HEK293 (cell line): ENCODE measurements around a stretch of chr10.

DNA sequence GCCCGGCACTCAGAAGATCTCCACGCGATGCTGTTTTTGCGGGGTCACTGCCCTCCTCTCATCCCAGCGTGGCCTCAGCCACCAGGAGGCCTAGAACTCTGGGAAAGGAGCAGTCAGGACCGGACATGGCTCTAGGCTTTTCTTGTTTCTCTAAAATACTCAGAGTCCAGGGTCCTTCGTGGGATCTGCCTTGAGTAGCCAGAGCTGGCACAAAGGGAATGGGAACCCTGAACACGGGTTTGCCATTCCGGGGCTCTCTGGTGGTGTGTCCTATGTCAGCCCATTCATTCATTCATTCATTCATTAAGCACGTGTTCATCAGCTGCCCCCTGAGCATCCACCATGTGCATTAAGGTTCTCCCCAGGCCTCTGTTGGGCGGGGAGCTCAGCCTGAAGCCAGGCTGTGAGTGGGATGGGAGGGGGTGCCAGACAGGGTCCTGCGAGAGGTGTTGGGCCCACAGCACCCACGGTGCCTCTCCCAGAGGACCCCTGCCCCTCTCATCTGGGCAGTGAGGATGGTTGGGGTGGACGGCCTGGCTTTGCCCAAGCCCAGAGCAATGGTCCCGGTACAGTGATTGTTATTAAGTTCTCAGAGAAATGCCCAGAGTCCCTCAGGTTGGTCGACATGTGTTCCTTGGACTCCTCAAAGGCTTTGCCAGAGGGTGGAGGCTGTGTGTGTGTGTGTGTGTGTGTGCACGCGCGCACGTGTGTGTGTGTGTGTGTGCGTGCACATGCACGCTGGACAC, 106.7 kb downstream of the MKI67 start:
- PRO-cap, result no peak
- RRBS, 2 experiments, result no CpG with 5 or more reads among the region's 22 CpGs

GRCh38 chr10:128048066-128048738, 78.0 kb downstream of the MKI67 start:
- PRO-cap, result no peak
- RRBS, 2 experiments, result no CpG with 5 or more reads among the region's 19 CpGs

GRCh38 chr10:128070736-128071067, 55.5 kb downstream of the MKI67 start:
- PRO-cap, result no peak
- RRBS, 2 experiments, result 93 to 94% methylated on average over 4 of the region's 10 CpGs

DNA sequence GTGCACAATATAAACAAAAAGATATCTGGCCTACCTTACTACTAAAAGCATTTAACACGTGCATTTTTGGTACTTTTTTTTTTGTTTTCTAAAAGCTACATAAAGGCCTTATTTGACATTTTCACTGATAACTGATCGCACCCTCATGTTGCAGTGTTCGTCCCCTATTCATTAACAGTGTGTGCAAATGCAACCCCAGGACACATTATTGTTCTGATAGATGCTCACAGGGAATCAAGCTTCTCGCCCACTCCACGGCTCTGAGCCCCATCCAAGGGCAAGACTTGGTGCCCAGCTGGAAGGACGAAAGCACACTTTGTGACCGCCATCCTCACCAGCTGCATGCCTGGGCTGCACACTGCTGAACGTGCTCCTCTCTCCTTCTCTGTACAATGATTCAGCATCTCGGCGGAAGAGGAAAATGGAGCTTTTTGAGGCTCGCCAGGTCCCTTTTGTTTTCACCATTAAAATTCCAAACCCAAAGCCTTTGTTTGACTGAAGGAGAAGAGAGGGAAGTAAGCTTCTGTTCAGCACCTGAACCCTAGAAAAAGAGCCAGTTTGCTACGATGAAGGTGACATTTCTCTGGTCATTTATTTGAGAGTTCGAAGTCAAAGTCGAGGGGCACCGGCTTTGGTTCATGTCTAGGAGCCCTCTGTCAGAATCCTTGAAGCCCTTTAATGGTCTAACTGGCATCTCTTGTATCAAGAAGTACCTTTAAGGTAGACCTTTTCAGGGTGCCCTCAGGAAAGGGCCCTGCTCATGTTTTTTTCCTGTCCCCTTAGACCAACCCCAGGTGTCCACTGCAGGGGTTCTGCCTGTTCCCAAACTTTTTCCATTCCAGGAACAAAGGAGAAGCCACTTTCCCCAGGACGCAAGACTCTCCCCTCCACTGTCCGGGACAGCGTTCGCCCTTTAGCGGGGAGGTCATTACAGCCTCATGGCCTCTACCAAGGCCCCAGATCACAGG, 41.7 kb downstream of the MKI67 start:
- PRO-cap, result no peak
- RRBS, 2 experiments, result no CpG with 5 or more reads among the region's 20 CpGs

DNA sequence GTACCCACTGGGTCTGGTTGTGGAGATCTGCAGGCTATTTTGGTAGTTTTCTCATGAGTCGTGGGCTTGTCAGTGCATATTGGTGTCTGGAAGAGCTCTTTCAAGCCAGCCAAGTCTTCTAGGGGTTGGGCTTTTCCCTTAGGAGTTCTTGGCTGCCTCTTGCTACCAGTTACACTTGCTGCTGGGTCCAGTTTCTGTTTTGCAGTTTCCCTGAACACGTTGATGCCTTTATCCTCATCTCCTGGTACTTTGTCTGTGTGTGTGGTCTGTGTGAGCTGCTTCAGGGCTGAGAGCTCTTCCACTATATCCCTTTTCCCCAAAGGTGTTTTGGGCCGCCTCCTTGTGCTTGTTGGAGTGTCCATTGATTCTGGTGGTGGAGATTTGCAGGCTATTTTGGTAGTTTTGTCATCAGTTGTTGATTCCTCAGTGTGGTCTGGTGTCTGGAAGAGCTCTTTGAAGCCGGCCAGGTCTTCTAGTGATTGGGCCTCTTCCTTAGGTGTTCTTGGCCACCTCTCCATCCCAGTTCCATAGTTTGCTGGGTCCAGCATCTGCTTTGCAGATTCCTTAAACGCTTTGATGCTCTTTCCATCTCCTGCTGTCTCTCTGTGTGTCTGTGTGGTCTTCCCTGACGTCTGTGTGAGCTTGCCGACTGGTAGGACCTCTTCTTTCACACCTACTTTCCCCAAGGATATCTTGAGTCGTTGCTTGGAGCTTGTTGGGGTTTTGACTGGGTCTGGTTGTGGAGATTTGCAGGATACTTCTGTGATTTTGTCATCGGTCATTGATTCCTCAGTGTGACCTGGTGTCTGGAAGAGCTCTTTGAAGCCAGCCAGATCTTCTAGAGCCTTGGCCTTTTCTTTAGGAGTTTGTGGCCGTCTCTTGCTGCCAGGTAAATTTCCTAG, 20.8 kb downstream of the MKI67 start:
- PRO-cap, result no peak
- RRBS, 2 experiments, result no CpG with 5 or more reads among the region's 10 CpGs

- PRO-cap, result no peak
- RRBS, 2 experiments, result no CpG with 5 or more reads among the region's 3 CpGs
Measured at GRCh38 chr10:128695300-128695800, 569.1 kb upstream of the MKI67 start.

GRCh38 chr10:129277764-129278284, 189.2 kb upstream of the MGMT start:
- PRO-cap, result no peak
- RRBS, 2 experiments, result 70 to 90% methylated on average over 9 of the region's 18 CpGs

DNA sequence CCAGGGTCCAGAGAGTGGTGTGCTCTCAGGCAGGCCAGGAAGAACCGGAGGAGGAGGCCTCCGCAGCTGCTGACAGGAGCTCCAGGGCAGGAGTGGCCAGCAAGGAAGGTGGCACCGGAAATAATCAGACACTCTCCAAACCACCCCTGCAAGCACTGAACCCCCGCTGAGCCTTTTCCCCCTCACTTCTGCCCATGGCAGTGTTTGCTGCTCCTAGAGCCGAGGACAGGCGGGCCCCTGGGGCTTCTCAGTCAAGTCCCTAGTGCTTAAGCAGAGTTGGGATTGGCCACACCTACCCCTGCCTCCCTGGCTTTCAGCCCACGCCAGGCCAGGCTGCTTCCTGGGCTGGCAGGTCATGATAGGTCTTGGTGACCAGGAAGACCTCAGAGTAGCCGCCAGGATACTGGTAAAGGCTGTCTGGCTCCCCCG, 242.8 kb downstream of the MGMT start:
- PRO-cap, result no peak
- RRBS, 2 experiments, result 93 to 95% methylated on average over 3 of the region's 9 CpGs

GRCh38 chr10:129944925-129945522, 19.1 kb downstream of the EBF3 start:
- PRO-cap, result no peak
- RRBS, 2 experiments, result no CpG with 5 or more reads among the region's 11 CpGs

- PRO-cap, result unidirectional peak, plus-strand start at chr10:129962256; unidirectional peak, plus-strand start at chr10:129962308
- RRBS, 2 experiments, result no CpG with 5 or more reads among the region's 11 CpGs
Measured at GRCh38 chr10:129962006-129962593, 2.0 kb downstream of the EBF3 start.

DNA sequence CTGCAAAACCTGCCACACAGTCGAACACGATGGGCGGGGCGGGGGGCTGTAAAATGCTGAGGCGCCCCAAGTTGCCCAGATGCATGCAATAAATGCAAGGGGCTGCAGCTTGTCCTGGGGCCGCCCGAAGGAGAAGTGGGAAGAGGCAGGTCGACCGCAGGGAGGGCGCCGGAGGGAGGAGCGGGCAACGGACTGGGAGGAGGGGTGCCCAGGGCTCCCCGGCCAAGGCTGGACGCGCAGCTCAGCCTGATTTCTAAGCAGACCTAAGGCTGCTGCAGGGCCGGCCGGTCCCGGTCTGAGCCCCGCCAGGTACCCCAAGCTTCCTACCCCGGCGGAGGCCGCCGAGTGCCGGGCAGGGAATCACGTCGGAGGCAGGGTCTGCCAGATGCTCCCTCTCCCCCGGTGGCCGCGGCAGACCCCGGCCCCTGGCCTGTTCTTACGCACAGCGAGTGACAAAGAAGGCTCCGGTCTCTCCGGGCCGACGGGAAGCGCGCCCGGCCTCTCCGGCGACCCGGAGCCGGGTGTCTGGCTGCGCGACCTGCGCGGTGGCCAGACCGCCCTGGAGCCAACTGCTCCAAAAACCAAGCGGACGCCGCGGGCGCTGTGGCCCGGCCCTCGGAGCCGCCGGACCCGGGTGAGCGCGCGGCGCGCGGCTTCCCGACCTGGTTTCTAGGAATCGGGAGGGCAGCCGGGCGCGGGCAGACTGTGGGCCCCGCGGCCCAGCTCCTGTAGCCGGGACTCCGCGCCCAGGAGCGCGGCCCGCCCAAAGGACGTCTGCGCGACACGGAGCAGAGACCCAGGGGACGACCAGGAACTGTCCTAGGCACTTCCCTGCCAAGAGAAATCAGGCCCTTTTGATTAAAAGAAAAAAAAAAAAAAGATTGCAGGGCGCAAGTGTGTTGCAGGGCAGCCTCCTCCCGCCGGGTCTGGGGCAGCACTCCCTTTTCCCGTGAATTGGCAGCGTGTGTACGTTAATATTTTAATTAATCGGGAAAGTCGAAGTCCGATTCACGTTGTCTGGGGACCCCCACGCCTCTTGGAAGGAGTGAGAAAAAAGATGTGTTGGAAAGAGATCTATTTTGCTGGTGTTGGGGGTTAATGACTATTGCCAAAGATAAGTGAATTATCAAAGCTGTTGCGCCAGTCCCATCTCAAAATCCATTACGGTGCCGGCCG, 949 bp upstream of the EBF3 start:
- PRO-cap, result no peak
- RRBS, 2 experiments, result 23 to 76% methylated on average over 30 to 42 of the region's 98 CpGs

- PRO-cap, result unidirectional peak, minus-strand start at chr10:131841206
- RRBS, 2 experiments, result no CpG with 5 or more reads among the region's 11 CpGs
Measured at GRCh38 chr10:131841038-131841406, 59.8 kb upstream of the PPP2R2D start.

DNA sequence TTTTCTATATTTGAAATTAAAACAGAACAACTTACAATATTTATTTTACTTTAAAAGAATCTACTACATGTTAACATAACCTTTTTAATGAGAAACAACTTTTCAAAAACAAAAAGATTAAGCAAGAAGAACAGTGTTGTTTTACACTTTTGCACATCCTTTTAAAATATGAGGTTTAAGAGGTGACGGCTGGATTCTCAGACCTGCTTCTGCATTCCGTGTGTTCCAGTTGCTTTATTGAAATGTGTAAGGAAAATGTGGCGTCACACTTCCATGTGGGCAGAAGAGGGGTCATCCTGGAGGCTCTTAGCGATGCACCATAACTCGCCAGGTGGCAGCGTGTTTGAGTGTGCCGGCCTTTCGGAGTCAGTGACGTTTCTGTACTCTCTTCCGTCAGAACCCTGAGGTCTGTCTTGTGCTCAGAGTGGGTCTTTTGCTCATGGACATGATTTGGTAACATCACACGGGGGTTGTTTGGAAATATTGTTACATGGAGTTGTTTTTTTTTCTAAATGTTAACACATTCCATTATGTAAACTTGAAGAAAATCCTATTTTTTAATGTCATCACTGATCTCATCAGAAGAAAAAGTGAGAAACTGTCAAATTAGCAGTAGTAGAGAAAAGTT, 9.1 kb downstream of the PPP2R2D start:
- PRO-cap, result no peak
- RRBS, 2 experiments, result no CpG with 5 or more reads among the region's 11 CpGs

DNA sequence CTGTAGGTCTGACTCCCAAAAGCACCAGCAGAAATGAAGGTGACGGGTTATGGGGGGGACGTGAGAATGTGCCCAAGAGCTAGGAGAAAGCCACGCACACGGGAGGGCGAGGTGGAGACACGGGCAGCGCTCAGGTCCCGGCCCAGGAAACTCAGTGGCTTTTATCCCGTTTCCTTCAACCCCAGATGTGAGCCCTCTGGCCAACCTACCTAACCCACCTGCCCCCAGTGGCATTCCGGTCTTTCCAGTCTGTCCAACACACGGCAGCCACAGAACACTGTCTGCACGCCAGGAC, 12.3 kb downstream of the BNIP3 start:
- PRO-cap, result no peak
- RRBS, 2 experiments, result 100% methylated on average over 1 of the region's 12 CpGs

- PRO-cap, result no peak
- RRBS, 2 experiments, result 8% methylated on average over 2 of the region's 29 CpGs; no CpG with 5 or more reads in 1 of the 2 experiments
Measured at GRCh38 chr10:132036869-132037176, 28.9 kb upstream of the JAKMIP3 start.

DNA sequence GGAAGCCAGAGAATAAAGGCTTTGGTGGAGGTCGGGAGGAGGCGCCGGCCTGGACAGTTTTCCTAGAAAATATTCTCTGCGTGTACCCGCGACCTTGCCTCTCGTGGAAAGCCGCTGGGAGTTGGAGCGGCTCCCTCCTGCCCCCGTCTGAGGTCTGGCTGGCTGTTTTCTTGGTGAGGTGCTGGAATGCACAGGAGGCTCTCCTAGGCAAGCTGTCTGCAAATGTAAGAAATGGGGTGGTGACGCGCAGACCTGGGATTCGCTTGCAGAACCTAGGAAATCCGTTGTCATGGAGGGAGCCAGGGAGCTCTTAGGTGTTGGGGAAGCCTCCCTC, 28.6 kb upstream of the JAKMIP3 start:
- PRO-cap, result no peak
- RRBS, 2 experiments, result no CpG with 5 or more reads among the region's 14 CpGs

- PRO-cap, result no peak
- RRBS, 2 experiments, result no CpG with 5 or more reads among the region's 9 CpGs
Measured at GRCh38 chr10:132142832-132143110, 44.0 kb upstream of the DPYSL4 start.

GRCh38 chr10:132161837-132162751, 24.7 kb upstream of the DPYSL4 start:
- PRO-cap, result no peak
- RRBS, 2 experiments, result no CpG with 5 or more reads among the region's 16 CpGs

DNA sequence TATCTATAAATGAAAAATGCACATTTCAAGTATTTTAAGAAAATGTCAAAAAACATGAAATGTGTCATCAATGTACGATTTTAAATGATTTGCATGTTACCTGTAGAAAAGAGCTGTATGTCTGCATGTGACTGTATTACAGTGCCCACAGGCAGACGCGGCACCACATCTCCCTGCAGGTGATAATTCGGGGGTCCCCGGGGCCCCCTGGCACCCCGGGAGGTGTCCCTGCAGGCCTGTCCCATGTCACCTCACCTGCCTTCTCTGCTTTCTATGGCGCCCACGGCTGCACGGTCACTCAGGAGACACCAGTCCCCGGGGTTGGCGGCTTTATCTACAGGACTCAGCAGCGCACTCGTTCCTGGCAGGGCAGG, 1.1 kb downstream of the STK32C start:
- PRO-cap, result no peak
- RRBS, 2 experiments, result 87 to 91% methylated on average over 4 of the region's 13 CpGs

DNA sequence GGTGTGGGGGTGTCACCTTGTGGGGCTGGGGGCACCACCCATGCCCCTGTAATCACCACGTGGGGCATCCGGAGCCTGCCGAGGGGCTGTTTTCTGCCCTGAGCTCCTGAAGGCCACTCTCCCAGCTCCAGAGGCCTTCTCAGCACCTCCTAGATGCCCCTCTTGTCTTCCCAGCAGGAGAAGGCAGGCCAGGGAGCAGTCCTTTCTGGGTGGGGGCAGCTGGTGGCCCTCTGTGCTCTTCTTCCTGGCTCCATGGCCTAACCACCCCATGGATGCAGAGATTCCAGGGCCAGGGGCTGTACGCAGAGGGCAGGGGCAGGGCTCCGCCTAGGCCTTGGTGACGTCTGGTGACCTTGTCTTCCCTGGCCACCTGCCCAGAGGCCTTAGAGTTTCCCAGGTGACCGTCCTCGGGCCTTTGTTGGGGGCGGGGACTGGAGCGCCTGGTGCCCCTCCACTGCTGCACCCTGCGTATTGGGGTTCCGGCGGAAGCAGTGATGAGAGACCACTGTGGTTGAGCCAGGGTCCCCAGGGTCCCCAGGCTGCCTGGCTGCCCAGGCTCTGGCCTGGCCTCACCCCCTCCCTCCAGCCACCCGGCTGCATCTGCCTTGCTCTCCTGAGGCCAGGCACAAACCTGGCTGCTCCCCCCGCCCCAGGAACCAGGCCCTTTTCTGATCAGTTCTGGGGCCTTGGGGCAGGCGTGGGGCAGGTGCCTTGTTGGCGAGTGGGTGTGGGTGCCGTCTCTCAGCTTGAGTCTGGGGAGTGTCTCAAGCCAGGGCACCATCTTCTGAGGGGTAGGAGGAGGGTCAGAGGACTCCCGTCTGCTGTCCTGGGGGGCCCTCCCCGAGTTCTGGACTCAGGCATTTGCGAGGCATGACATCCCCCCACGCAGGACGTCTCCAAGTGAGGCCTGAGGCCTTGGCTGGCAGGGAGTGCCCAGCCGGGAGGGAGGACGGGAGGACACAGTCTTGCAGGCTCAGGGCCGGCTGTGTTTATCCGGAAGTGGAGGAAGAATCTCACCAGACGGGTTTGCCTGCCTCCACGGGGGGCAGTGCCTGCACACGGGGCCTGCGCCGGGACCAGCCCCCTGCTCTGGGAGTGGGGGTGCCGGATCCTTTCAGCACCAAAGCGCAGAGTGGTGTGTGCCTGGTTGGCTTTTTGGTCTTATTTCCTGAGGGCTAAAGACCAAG, 10.5 kb downstream of the PWWP2B start:
- PRO-cap, result no peak
- RRBS, 2 experiments, result 49 to 72% methylated on average over 8 of the region's 34 CpGs